ENCODE measurements around the genes PPP1R9B and SGCA.

- RRBS, result no CpG with 5 or more reads among the region's 5 CpGs
Observed at GRCh38 chr17:50059775-50060269, 3.9 kb downstream of the ITGA3 start.

GRCh38 chr17:50060798-50061582 is 5.1 kb downstream of the ITGA3 start:
- RRBS, result no CpG with 5 or more reads among the region's 8 CpGs

- RRBS, result no CpG with 5 or more reads among the region's 7 CpGs
Observed at GRCh38 chr17:50078784-50079437, 16.2 kb upstream of the PDK2 start.

DNA sequence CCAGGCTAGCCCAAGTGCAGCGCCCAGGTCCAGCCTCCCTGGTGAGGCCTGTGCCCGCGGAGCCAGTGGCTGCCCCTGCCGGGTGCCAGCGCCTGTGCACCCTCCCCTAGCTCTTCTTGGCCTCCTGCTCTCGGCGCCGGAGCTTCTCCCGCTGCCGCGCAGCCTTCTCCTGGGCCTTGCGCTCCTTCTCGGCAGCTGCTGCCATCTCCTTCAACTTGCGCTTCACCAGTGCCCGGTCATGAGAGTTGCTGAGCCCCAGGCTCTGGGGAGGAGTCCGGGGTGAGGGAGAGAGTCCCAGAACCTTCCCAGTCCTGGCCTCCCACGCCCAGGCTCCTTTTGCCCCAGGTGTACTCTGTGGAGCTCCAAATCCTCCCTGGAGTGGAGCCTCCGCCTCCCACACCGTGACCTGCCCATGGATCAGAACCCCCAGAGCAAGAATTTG is 17.2 kb downstream of the SAMD14 start:
- RRBS, result 24% methylated on average over 10 of the region's 19 CpGs

DNA sequence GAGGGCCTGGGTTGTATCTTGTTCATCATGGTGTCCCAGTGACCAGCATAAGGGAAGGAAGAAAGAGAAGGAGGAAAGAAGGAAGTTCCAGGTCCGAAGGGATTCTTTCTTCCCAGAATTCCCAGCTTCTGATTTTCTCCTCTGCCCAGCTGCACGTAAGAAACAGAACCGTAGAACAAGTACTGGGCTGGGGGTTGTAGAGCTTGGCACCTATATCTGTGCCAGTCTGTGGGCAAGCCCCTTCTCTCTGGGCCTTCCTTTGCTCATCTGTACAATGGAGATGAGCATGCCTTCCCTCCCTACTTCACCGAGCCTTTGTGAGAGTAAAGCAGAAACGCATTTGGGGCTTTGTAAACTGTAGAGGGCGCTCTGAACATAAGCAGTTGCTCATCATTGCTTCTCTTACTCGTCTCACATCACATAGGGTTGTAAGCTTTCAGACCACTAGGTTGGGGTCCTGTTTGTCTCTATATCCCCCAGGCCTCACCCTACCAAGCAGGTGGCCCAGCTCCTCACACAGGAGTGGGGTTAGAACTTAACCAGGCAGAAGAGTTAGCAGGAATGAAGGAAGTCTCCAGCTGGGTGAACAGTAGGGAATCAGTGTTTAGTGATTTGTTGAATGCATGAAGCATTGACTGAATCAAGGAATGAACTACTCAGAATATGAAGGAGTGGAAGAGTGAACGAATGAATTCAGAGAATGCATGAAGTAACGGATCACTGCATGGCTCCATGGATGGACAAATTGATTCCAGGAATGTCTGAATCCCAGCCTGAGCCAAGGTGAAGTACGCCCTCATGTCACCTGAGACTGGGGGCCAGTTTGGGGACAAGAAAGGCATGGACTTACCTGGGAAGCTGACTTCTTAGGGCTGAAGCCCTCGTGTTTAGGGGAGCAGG is 15.0 kb downstream of the SAMD14 start:
- RRBS, result no CpG with 5 or more reads among the region's 11 CpGs

- RRBS, result 9% methylated on average over 11 of the region's 63 CpGs
Observed at GRCh38 chr17:50116971-50117660, 12.8 kb downstream of the SAMD14 start.

DNA sequence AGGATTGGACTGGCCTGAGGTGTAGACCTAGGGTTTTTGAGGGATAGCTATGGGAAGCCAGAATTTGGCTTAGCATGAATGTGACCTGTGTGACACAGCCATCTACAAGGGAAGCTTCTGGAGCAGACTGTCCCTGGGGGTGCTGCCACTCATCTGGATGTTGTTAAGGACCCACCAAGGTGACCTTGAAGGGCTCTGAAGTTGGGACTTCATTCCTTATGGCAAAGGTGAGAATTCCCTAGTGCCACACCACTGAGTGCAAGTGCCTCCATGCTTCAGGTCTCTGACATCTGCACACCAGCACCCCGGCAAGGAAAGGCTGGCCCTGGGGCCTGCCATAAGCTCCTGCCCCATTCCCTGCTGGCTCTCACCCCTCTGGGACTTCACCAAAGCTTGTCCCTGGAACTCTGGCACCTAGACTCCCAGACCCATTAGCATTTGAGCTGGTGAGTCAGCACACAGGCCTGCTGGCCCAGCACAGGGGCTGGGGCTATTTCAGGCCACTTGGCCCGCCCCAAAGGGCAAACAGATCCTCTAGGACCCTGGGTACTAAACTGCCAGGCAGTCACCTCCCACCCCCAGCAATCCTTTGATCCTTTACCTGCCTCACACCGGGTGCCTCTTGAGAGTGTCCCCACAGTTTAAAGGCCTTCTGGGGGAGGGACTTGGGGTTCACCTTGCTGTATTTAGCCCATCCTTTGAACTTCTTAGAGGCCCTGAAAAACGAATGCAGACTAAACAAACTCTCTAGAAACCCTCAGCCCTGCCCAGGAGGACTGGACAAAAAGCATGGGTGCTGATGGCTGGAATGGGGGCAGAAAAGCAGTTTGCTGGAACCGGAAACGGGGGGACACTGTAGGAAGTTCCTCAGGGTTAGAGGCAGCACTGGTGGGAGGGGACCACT is 3.1 kb upstream of the SAMD14 start:
- RRBS, result no CpG with 5 or more reads among the region's 6 CpGs

DNA sequence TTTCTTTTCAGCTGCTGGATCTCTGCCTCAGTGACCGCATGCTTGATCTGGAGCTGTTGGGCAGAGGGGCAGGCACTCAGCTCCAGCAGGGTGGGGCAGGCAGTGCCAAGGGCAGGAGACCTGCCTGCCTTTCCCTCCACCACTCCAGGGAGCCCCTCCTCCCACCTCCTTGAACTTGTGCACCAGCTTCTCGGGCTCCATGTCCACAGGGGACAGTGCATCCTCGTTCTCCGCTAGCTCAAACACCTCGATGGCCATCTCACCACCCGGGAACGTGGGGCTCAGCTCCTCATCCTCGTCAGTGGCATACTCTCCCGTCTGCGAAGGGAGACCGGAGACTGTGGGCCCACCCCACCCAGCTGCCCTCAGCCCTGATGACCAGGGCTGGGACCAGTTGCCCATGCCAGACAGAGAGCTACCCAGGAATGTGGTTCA is 9.3 kb upstream of the SAMD14 start:
- RRBS, result 94% methylated on average over 6 of the region's 11 CpGs

DNA sequence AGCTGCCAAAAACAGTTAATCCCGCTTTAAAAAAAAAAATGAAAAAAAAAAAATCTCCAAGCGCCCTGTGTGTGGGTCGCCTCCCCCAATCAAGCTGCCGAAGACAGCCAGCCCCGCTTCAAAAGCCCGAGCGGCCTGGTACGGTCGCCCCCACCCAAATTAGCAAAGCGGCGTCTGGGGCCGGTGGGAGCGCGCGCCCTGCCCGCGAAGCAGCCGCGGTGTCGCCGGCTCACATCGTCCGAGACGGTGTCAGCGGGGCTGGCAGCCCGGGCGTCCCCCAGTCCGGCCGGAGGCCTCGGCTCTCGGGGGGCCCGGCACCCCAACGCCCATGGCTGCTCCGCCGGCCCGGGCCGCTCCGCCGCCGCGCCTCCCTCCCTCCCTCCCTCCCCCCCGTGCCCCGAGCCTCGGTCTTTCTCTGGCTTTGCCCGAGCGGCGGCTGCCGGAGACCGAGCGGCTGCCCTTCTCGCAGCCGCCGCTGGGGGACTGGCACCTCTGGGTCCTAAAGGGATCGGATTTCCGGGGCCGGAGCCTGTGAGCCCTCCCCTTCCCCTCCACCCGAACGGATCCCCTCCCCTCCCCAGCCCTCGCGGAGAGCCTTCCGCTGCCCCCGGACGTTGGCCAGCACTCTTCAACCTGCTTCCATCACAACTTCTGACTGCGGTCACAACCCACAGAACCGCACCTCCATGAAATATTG is at the start of gene PPP1R9B:
PPP1R9B (minus strand) TSS at position 27 of the 697 bp plus-strand sequence.
- RRBS, result 2% methylated on average over 29 of the region's 65 CpGs

DNA sequence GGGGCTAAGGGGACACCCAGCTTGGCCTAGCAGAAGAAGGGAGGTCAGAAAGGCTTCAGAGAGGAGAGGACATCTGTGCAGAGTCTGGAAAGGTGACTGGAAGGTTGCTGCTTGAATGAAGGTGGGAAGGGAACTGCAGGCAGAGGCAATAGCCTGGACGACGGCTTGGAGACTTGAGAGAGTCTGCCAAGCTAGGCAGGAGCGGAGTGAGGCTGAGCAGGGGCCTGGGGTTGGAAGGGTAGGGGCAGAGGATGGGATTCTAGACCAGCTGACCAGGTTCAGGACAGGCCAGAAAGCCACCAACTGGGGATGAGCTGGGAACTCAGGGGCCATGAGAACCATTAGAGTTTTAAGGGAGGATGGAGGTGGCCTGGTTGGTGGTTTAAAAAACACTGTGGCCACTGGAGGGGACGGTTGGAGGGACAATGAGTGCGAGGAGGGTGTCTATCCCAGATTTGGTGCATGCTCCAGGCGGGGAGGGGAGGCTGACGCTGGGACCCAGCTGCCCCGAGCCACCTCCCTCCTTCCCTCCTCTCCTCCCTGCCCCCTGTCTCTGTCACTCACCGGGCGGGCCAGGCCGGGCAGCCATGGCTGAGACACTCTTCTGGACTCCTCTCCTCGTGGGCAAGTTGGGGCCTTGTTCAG is at the start of gene SGCA:
SGCA (plus strand) TSS at position 552 of the 645 bp plus-strand sequence.
- RRBS, result no CpG with 5 or more reads among the region's 12 CpGs

GRCh38 chr17:50177705-50178798 is 12.2 kb downstream of the SGCA start:
- RRBS, result 3% methylated on average over 7 of the region's 29 CpGs

GRCh38 chr17:50199604-50200633 is 1.5 kb downstream of the COL1A1 start:
- RRBS, result 1% methylated on average over 7 of the region's 58 CpGs

DNA sequence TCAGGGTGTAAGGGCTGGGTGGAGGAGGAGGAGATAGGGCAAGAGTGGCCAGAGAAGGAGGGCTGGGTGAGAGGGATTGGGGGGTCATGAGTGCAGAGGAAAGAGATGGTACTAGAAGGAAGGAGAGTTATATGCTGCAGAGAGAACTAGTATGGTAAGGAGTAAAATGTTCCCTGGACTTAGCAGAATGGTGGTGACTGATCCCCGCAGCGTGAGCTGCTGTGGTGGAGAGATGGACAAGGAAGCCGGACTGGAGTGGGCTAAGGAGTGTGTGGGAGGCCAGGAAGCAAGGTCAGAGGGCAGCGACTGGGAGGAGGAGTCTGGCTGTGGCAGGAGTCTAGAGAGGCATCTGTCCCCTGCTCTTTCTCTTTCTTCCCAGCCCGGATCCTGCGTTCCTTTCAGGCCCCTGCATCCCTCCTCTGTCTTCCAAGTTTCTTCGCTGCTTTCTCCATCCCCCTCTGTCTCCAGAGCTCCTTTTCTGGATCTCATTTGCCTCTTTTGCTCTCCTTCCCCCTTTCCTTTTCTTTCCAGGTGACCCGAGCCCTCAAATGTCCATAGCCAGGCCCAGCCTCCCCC is 4.0 kb upstream of the COL1A1 start:
- RRBS, result no CpG with 5 or more reads among the region's 8 CpGs

GRCh38 chr17:50210114-50210765 is 8.8 kb upstream of the COL1A1 start:
- RRBS, result no CpG with 5 or more reads among the region's 18 CpGs

- RRBS, result 39% methylated on average over 3 of the region's 8 CpGs
Observed at GRCh38 chr17:50275204-50275606, 939 bp downstream of the TMEM92 start.

GRCh38 chr17:50363672-50364369 is 9.2 kb downstream of the MRPL27 start:
- RRBS, result no CpG with 5 or more reads among the region's 9 CpGs

- RRBS, result no CpG with 5 or more reads among the region's 21 CpGs
Observed at GRCh38 chr17:50380213-50381582, 7.7 kb downstream of the EME1 start.

GRCh38 chr17:50421188-50422246 is 4.5 kb upstream of the ACSF2 start:
- RRBS, result no CpG with 5 or more reads among the region's 7 CpGs

GRCh38 chr17:50473372-50473894 is 4.8 kb upstream of the CHAD start:
- RRBS, result no CpG with 5 or more reads among the region's 10 CpGs

DNA sequence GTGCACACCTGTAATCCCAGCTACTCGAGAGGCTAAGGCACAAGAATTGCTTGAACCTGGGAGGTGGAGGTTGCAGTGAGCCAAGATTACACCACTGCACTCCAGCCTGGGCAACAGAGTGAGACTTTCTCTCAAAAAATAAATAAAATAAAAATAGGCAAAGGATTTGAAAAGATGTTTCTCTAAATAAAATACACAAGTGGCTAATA is 9.2 kb upstream of the MYCBPAP start:
- RRBS, result no CpG with 5 or more reads among the region's 1 CpG